B cell (primary cell): ENCODE measurements around a stretch of chr3.

DNA sequence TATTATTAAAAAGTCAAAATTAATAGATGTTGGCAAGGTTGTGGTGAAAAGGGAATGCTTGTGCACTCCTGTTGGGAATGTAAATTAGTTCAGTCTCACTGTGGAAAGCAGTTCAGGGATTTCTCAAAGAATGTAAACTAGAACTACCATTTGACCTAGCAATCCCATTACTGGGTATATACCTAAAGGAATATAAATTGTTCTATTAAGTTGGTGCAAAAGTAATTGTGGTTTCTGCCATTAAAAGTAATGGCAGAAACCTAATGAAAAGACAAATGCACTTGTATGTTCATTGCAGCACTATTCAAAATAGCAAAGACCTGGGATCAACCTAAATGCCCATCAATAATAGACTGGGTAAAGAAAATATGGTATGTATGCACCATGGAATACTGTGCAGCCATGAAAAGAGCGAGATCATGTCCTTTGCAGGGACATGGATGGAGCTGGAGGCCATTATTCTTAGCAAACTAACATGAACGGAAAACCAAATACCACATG is 476.5 kb downstream of the LPP start:
- PRO-cap: no peak
- CAGE, long polyA plus RNA: no peak

GRCh38 chr3:188708047-188708449 is 463.7 kb upstream of the TPRG1 start:
- PRO-cap: no peak
- CAGE, long polyA plus RNA: no peak

DNA sequence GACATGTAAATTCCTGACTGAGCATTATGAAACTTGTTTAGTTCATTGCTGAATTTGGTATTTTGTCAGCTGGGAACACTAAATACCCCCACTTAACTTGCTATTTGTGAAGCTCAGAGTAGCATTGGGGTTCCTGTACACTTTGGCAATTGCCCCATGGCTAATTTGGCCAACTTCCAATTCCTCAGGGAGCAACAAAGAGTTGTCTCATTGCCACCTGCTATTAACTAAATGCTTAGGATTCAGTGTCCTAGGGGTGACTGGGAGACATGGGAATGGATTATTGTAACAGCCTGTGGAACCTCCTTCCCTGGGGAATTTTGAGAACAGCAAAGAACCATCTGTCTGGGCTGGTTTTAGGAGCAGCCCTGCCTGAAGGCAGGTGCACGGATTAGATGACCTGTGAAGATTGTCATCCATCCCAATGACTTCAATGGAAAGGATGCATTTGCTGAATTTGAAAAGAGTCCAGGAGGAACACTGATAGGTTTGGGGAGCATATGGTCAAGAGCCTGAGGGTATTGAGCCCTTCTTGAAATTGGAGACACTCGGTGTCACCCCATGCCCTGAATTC is 437.3 kb upstream of the TPRG1 start:
- PRO-cap: no peak
- CAGE, long polyA plus RNA: no peak

DNA sequence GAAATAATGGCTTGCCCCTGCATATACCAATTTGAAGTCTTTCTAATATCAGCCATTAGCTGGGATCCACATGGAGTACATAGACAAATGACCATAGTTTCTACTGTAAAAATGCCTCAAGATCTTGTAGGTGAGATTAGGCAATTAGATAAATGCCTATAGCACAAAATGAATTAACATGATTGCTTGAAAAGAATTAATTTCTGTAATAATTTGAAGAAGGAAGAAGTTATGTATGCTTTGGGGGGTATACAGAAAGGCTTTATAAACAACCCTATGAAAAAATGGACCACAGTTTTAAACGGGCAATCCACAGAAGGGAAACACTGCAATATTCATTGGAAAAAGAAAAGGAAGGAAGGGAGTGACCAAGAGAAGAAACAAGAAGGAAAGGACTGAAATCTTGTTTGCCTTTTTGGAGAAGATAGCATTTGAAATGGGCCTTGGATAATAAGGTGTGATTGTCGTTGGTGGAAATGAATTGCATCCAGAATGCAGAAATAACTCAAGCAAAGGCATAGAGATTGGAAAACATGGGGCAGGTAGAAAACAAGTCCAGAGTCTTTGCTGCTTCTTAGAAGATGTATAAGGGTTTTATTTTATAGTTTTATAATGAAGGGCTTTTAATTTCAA is 432.7 kb upstream of the TPRG1 start:
- PRO-cap: no peak
- CAGE, long polyA plus RNA: no peak

GRCh38 chr3:188772675-188773343 is 399.0 kb upstream of the TPRG1 start:
- PRO-cap: no peak
- CAGE, long polyA plus RNA: no peak

GRCh38 chr3:188795810-188796592 is 375.8 kb upstream of the TPRG1 start:
- PRO-cap: no peak
- CAGE, long polyA plus RNA: no peak

- PRO-cap: no peak
- CAGE, long polyA plus RNA: no peak
Observed at GRCh38 chr3:188879241-188879836, 292.4 kb upstream of the TPRG1 start.

DNA sequence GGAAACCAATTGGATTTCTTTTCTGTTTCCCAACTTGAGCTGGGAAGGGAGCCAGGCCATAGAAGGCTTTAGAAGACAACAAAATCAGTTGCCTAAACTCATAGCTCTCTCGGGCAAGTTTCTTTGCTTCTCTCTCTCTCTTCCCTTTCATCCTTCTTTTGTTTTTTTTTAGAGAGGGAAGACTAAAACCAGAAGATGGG is 227.6 kb upstream of the TPRG1 start:
- PRO-cap: no peak
- CAGE, long polyA plus RNA: no peak

- PRO-cap: no peak
- CAGE, long polyA plus RNA: no peak
Observed at GRCh38 chr3:189160478-189161041, 11.2 kb upstream of the TPRG1 start.

- PRO-cap: no peak
- CAGE, long polyA plus RNA: no peak
Observed at GRCh38 chr3:189309434-189310258, 137.9 kb downstream of the TPRG1 start.

DNA sequence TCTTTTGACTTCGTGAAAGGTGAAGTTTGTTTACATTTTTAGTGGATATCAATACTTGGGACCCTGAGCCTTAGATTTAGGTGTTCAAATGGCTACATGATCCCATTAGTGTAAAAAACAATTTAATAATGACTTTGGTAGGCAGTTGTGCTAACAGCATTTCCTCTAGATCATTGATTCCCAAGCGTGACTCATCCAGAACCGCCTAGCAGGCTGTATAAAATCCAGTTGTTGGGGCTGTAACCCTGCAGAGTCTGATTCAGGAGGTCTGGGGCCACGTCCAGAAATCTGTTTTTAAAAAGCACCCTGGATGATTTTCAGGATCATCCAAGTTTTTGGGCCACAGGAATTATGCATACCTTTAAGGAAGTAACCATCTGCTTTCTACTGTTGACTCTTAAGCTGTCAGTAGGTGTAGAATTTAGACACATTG is 156.4 kb downstream of the TP63 start:
- PRO-cap: no peak
- CAGE, long polyA plus RNA: no peak

GRCh38 chr3:189999659-190000177 is 121.0 kb downstream of the P3H2 start:
- PRO-cap: no peak
- CAGE, long polyA plus RNA: no peak

- PRO-cap: no peak
- CAGE, long polyA plus RNA: no peak
Observed at GRCh38 chr3:190062108-190062782, 58.5 kb downstream of the P3H2 start.

- PRO-cap: no peak
- CAGE, long polyA plus RNA: no peak
Observed at GRCh38 chr3:190308065-190308558, 14.1 kb downstream of the CLDN1 start.

DNA sequence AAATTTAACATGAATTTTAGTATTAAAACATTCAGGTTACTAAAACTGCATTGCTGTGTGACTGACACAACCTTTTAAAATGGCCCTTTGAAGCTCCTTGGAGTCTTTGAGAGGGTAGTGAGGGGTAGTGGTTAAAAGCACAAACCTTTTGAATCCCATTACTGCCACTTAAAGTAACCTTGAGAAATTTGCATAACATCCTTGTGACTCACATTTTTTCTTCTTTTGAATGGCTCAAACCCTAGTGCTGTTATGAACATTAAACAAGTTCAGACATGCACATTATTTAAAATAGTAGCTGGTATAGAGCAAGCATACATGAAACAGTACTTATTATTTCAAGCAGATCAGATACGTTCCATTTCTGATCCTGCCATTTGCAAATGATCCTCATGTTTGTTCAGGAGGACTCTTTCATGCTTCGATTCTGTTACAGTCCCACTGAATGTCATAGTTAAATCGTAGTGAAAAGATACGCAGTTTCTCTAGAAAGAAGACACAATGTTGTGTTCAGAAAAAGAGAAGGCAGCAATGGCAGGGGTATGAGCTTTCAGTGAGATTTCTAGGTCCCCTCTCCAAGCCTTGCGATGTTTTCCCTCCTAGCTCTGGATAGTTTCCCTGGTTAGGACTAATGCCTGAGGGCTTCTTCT is 3.8 kb upstream of the CLDN1 start:
- PRO-cap: no peak
- CAGE, long polyA plus RNA: no peak

DNA sequence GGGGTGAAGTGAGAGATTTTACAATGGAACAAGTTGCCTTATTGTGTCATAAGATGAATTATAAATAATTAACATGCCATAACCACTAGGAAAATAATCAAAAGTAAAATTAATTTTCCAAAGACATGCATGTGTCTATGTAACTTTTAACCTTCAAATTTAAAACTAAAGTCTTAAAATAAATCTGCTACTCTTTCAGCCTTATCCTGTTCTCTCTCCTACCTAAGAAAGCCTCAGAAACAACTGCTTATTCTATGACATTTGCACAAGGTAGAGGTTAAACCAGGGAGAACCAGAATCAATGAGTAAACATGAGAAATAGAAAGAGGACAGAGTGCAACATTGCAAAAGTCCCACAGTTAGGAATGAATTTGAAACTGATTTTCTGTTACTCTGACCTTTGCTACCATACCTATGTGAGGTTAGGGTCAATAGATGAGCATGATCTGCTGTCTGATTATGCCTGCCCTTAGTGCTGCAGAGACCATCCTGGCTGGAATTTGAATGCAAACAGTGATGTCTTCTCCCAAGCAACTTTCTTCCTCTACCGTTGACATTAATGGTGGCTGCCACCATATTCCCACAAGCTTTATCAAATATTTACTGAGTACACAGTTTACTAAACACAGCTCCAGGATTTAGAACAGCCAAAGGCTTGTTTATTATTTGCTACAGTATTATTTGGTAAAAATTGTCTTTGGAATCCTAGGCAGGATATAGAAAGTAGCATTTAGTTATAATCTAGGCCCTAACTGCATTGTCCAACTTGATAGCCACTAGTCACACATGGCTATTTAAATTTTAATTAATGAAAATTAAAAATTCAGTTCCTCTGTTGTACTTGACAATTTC is 8.7 kb upstream of the CLDN1 start:
- PRO-cap: no peak
- CAGE, long polyA plus RNA: no peak

- PRO-cap: no peak
- CAGE, long polyA plus RNA: no peak
Observed at GRCh38 chr3:191329920-191330308, 412 bp downstream of the UTS2B start.

DNA sequence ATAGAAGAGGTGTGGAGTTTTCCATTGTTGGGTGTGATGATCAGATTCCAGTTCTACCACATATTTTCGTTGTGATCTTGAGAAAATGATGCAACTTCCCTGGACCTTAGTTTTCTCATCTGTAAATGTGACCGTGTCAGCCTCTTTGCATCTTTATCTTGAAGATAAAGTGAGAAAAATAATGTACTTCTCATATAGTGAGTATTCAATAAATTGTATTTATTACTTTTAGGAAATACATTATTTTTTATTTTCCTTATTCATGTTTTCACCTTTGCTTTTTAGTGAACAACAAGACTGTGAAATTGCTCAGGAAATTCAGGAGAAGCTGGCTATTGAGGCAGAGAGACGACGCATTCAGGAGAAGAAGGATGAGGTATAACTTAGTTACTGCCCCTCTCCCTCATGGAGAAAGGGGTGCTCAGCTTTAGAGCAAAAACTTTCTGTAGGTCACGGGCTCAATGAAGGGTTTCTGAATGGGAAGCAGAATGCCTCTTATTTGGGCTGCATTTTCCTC is 30.5 kb upstream of the UTS2B start:
- PRO-cap: no peak
- CAGE, long polyA plus RNA: no peak

GRCh38 chr3:192409219-192409466 is 318.2 kb downstream of the FGF12 start:
- PRO-cap: no peak
- CAGE, long polyA plus RNA: no peak

DNA sequence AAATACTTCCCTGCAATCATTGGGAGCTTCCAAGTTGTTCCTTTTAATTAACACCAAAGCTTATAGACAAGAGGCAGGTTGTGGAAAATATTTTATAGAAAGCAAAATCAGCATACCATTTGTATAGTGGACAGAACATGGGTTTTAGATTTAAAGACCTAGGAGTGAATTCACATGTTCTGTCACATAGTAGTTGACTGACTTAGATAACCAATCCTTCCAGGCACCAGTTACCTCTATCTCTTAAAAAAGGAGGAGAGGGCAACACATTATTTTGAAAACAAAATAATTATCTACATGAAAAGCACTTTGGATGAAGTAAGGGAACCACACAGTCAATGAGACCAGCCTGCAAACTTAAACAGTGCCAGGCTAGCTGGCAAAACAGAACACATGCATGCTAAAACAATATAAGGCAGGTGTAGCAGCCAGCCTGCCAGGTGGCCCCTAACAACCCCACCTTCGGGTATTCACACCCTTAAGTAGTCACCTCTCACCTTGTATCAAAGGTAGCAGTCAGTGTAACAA is 76.7 kb downstream of the MB21D2 start:
- PRO-cap: no peak
- CAGE, long polyA plus RNA: no peak